Measurements from ENCODE around the gene LPIN2.

GRCh38 chr18:2978551-2979622, 34.1 kb downstream of the LPIN2 start:
- PRO-cap, 8 experiments, result peak in 1 of 8 experiments; most common minus-strand start chr18:2979206 (in 1)

DNA sequence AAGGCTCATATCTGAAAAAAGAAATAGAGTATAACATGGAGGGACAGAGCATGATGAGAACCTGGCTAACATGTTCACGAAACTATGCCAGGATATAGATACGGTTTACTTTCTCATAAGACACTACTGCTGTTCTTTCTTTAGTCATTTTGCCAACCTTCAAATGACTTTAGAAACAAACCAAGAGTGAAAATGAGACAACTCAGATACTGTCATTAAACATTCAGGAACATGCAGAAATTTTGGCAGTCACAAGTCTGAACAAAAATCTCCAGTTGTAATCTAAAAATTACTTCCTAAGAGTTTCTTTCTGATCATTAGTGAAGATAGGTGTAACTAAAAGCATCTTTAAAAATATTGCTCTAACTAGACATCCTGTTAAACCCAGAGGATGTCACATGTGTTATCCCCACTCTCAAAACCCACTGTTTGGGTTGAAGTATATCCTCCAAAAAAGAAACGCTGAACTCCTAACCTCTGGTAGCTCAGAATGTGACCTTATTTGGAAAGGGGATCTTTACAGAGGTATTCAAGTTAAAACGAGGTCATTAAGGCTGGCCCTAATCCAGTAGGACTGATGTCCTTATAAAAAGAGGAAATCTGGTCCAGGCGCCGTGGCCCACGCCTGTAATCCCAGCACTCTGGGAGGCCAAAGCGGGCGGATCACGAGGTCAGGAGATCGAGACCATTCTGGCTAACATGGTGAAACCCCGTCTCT, 14.1 kb downstream of the LPIN2 start:
- PRO-cap, 8 experiments, result no peak in any of the 8 experiments

DNA sequence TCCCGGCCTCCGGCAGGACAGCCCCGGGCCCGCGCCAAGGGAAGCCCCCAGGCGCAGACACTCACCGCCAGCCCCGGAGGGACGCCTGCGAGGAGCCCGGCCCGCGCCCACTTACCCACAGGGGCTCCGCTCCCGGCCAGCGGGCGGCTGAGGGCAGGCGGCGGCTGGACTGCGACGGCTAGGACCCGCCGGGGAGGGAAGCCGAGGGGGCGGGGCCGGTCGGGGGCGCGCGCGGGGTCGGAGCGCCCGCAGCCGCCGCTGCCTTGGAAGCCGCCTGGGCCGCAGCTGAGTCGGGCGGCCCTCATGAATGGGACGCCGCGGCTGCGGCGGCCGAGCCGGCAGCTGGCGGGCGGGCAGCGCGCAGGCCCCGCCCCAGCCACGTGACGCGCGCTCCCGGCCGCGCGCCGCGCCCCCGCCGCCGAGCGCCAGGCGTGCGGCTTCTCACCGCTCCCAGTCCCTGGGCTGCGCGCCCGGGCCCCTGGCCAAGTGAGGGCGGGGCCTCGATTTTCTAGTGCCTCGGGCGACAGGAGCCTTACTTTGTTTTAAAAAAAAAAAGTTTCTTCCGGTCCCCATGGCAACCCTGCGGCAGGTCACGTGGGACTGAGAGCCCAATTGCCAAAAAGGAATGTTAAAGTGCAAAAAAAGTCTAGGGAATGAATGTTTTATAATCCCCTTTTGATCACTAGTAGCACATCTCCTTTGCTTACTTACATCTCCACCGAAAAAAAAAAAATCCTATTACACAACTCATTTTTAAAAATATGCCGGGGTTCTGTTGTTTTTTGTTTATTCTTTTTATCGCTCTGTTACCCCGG, at the start of gene LPIN2:
Gene LPIN2, minus strand, starts transcription at position 173 of the 815 bp plus-strand sequence.
- PRO-cap, 8 experiments, result peak in 8 of 8 experiments; most common plus-strand start position 51 of the sequence (in 2); most common minus-strand start position 309 of the sequence (in 8)

- PRO-cap, 8 experiments, result no peak in any of the 8 experiments
These were observed 30.3 kb upstream of the LPIN2 start for GRCh38 chr18:3043158-3043781.

DNA sequence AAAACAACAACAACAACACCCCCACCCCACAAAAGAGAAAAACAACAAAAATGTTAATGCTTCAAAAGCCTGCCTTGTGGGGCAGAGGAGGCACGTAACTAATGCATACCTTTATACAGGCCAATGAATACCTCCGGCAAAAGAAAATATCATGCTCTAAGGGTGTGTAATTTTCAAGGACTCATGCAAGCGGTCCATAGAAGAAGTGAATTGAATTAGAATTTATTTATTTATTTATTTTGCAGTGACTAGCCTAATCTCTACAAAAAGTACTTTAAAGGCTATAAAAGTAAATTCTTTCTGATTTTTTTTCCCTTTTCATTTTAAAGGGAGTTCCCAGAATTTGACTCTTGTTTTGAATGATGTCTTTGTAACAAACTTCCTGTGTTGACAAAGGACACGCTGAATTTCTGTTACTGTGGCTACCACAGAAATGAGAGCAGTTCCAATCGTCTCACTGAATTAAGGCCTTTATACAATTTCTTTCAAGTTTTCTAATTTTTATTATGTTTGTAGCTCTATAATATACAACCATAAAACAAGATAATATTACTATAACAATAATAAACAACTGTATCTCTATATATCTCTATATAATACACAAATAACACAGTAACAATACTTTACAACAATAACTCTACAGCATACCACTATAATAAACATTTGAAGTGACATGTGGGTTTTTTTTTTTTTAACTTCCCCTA, 46.3 kb upstream of the LPIN2 start:
- PRO-cap, 8 experiments, result peak in 1 of 8 experiments; most common plus-strand start position 430 of the sequence (in 1)

GRCh38 chr18:3114088-3114566, 101.2 kb upstream of the LPIN2 start:
- PRO-cap, 8 experiments, result no peak in any of the 8 experiments

DNA sequence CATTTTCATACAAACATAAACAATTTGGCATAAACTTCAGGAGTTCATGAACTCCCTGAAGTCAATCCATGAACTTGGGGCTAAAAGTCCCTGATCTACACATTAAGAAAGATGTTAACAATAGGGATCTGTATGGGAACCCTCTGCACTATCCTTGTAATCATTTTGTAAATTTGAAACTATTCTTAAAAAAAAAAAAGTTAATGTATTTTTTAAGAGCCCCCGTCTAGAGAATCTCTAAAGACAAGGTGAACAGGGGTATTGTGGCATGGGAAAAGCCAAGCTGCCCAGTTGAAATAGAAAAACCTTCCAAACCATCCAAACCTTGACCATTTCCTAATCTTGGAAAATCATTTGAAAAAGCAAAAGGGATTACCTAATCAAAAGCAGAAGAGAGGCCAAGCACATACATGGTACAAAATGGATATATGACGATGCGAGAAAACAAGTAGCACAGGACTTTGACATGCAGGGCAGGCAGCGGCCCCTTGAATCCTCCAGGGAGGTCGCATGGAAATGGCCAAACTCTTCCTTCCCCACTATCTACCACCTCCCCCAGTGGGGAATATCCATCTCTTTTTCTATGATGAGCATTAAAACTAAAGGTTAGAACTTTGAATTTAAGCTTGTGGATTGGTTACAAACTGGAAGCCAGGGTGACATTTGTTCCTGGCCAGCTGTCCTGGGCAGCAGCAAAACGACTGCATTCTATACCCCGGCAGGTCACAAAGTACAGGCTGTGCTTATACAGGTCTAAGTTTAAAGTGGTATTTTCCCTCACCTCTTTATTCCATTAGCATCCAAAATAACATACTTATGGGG, 24.8 kb downstream of the MYOM1 start:
- PRO-cap, 8 experiments, result no peak in any of the 8 experiments

DNA sequence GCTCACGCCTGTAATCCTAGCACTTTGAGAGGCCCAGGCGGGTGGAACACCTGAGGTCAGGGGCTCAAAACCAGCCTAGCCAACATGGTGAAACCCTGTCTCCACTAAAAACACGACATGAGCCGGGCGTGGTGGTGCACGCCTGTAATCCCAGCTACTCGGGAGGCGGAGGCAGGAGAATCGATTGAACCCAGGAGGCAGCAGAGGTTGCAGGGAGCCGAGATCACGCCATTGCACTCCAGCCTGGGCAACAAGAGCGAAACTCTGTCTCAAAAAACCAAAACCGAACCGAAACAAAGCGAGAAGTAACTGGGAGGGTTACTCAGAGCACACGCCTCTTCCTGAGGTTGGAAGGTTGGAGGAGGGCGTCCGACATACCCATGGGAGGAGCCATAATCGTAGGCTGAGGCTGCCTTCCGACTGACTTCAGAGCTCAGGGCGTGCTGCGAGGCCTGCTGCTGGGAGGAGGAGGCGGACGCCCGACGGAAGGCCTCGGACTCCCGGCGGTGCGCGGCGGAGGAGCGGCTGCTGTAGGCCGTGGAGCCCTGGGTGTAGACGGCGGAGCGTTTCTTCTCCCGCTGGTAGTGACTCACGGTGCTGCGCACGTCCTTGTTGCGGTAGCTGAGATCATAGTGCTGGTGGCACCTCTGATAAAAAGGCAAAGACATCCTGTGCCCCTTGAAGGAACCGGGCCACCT, 5.1 kb downstream of the MYOM1 start:
- PRO-cap, 8 experiments, result no peak in any of the 8 experiments

- PRO-cap, 8 experiments, result no peak in any of the 8 experiments
These were observed 3.6 kb upstream of the MYL12B start for GRCh38 chr18:3258091-3258907.

GRCh38 chr18:3277639-3278314, 15.8 kb downstream of the MYL12B start:
- PRO-cap, 8 experiments, result no peak in any of the 8 experiments

- PRO-cap, 8 experiments, result no peak in any of the 8 experiments
These were observed 20.9 kb downstream of the MYL12B start for GRCh38 chr18:3282623-3283412.

- PRO-cap, 8 experiments, result no peak in any of the 8 experiments
These were observed 3.0 kb upstream of the TGIF1 start for GRCh38 chr18:3447019-3447322.

- PRO-cap, 8 experiments, result peak in 2 of 8 experiments; most common plus-strand start chr18:3458656 (in 1)
These were observed 8.7 kb downstream of the TGIF1 start for GRCh38 chr18:3458461-3459350.

- PRO-cap, 8 experiments, result no peak in any of the 8 experiments
These were observed 45.7 kb downstream of the TGIF1 start for GRCh38 chr18:3495566-3496116.

- PRO-cap, 8 experiments, result no peak in any of the 8 experiments
These were observed 134.1 kb downstream of the TGIF1 start for GRCh38 chr18:3584143-3584480.

DNA sequence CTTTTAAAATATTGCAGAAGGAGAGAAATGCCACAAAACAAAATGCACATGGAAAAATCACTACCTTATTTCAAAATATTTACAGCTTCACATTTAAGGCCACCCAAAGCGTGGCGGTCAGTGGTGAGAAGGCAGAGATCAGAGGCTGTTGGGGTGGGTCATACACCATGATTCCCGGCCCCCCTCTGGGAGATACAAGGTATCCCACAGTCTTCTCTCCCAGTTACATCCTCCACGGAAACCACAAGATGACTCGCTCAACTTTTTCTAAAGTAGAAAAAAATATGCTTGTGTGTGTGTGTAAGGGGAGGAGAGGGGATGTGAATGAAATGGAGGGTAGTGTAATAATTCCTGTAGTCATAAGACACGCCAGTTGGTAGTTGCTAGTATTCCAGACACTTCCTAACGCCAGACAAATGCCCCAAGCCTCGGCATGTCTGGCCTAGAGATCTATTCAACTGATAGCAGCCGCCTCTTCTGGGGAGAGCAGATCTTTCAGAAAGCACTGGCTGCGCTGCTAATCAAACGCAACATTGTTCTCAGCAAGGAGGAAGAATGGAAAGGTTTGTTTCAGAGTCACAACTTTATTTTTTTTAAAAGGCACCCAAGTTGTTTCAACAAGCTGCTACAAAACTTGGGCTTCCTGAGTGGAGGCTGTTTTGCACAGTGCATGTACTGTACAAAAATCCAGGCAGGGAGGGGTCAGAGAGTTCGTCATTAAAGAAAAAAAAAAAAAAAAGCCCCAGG, 143.5 kb downstream of the TGIF1 start:
- PRO-cap, 8 experiments, result peak in 7 of 8 experiments; most common minus-strand start position 649 of the sequence (in 5)

GRCh38 chr18:3650218-3650672, 200.3 kb downstream of the TGIF1 start:
- PRO-cap, 8 experiments, result no peak in any of the 8 experiments

- PRO-cap, 8 experiments, result no peak in any of the 8 experiments
These were observed 209.9 kb downstream of the TGIF1 start for GRCh38 chr18:3659844-3660211.

DNA sequence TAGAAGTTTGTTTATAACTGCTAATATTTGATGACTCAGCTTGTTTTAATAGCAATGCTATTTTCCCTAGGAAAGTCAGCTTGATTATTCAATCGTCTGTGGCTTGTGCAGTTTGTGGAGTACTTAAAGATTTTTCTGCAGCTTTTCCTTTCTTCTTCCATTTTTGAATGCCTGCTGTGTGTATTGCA, 273.2 kb downstream of the TGIF1 start:
- PRO-cap, 8 experiments, result no peak in any of the 8 experiments

DNA sequence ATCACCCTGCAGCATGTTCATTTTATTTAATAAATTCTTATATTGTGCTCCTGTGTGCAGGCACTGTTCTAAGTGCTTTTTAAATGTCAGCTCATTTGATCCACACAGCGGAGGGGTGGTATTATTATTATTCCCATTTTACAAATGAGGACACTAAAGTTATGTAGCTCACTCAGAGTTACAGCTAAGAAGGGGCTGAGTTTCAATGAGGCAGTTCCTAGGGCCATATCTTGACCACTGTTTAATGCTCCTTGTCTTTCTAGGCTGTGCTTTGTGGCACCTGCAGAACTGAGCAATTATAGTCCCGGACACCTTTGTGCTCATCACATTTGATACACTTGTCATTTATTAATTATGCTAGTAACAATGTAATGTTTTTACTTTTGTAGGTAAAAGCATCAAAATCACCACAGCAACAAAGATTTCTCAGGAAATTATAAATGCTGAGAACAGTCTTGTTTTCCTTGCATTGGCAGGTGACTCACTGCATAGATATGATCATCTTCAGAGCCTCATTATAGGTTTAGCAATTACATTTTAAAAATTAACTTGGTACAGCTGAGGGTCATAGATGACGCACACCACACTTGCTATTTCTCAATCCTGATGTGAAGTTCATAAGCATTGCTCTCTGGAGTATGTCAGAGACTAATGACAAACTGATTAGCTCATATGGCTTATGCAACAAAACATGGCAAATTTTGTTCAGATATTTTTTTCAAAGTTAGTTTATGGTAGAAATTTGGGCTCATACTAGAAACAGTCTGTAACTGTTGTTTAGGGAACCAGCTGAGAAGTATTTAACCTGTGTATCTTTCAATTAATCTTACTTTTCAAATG, 366.8 kb downstream of the TGIF1 start:
- PRO-cap, 8 experiments, result no peak in any of the 8 experiments